ENCODE results near the genes SIGLEC6, PPP2R1A and ZNF611.

- PRO-cap = no peak
Measured at GRCh38 chr19:51531365-51532140, at the start of gene SIGLEC6. SIGLEC6 (minus strand) TSS chr19:51531670.

DNA sequence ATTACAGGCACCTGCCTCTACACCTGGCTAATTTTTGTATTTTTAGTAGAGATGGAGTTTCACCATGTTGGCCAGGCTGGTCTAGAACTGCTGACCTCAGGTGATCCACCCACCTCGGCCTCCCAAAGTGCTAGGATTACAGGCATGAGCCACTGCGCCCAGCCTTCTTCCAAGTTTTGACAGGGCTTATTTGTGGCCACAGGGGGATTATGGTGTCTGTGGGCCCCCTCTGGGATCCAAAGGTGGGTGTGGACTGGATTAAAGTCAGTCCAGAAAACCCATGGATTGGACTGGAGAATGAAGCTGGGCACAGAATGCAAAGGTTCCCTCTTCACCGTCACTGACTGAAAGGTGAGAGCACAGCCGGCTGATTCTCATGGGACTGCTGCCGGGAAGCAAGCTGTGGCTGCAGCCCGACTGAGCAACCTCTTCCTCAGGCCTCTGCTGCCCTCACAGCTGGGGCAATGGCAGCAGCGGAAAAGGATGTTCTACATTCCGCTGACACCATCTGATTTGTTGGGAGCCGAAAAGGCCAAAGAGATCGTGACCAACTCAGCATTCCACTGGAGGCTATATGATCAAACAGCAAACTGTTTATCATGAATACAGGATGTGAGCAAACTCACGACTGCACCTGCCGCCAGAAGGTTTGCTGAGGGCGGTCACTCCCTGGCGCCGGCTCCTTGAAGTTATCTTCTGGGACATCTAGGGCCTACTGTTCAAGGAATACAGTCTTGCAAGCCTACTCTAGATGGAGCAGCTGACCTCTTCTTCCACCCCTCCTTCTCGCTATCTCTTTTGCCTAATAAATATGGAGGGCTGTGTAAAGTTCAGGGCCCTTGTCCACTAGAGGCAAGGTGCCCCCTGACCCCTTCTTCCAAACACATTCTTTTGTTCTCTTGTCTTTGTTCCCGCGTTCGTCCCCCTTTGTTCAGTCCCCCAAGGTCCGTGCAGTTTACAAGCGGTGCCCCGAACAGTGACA lies 19.4 kb upstream of the SIGLEC6 start:
- PRO-cap = no peak

DNA sequence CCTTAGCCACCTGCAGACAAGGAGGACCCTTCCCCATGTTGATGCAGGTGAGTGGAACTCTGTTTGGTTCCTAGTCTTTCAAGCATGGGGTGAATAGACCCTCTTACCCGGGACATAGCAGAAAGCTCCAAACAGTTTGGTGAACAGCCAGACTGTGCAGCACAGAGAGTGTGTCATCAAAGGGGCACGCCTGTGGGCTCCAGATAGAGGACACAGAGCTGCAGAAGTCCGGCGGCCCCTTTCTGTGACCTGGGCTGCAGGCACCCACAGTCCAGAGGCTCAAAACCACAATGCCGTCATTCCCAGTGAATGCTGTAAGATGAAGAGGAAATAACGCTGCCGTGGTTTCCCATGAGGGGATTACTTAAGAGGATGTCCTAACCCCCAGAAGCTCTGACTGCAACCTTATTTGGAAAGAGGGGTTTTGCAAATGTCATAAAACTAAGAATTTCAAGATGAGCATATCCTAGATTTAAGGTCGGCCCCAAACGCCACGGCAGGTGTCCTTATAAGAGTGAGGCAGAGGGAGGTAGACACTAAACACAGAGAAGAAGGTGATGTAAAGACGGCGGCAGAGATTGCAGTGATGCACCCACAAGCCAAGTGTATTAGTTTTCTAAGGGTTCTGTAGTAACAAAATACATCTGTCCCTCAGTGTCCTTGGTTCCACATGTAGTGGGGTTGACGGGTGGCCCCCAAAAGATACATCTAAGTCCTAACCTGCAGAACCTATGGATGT lies 12.3 kb upstream of the HAS1 start:
- PRO-cap = no peak

GRCh38 chr19:51743450-51743875 lies 8.2 kb downstream of the FPR1 start:
- PRO-cap = no peak

- PRO-cap = unidirectional peak, minus-strand start at chr19:51764471
Measured at GRCh38 chr19:51764332-51764807, 3.4 kb downstream of the FPR2 start.

- PRO-cap = no peak
Measured at GRCh38 chr19:51903730-51904739, 782 bp downstream of the ZNF649 start.

DNA sequence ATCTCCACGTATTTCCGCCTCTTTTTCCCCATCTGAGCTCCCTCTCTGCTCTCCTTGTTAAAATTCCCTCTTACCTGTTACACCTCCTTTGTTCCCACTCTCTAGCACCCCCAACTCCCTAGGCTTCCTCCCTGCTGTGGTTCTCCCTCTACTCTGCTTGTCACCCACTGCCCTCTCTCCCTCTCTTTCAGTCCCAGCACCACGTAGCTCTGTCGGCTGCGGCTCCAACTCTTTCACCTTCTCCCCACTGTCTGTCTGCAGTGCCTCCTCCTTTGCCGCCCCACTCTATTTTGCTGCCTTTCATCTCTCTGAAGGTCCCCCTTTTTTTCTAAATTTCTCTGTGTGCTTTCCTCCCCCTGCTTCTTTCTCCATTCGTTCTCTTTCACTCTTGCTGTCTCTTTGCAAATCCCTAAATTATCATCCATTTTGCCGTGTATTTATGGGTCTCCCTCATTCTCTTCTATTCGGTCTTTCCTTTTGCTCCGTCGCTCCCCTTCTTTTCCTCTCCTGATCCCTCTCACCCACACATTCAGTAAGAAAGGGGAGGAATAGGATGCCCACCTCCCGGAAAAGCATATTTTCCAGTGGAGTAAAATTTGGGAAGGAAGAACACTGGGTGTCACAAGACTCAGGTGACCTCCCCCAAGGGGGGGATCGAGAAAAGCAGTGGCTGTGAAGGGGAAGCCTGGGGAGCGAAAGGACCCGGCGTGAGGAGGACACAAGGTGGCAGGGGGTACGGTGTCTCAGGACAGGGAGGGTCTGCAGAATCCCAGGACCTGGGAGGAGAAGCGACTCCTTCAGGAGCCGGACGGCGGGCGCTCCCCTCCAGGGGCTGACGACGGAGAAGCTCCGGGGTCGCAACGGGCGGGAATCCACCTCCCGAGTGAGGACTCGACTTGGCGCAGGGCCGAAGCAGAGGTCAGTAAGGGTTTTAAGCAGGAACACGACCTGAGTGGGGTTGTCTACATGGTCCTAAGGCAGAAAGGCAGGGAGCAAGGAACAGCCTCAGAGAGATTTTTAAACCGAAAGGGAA lies 819 bp downstream of the ZNF836 start:
- PRO-cap = no peak

- PRO-cap = no peak
Measured at GRCh38 chr19:52188763-52189465, 938 bp upstream of the PPP2R1A start.

GRCh38 chr19:52189839-52190770 lies at the start of gene PPP2R1A:
PPP2R1A (plus strand) TSS chr19:52190052.
- PRO-cap = bidirectional peak, plus-strand start at chr19:52190077, minus-strand start at chr19:52189631; bidirectional peak, plus-strand start at chr19:52190412, minus-strand start at chr19:52190443

DNA sequence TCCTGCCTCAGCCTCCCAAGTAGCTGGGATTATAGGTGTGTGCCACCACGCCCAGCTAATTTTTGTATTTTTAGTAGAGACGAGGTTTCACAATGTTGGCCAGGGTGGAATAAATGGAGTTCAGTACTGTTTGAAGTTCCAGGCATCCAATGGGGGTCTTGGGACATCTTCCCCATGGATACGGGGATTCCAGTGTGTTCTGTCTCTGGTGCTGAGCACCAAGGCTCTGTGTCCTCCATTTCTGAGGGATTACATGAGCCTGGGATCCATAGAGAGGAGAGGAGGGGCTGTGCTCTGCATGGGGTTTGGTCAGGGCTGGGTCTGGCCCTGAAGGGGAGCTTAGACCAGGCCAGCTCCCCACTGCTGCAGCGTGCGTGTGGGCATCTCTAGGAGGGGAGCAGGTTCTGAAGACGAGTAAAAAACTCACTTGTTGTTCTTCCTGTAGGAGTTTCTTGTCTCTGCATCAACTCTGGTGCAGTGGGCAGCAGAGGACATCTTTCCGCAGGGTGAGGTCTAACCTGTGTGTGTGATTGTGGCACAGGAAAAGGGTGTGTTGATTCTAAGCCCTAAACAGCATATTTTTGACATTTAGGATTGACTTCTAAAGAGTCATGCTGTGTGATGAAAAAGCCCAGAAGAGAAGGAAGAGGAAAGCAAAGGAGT lies 3.0 kb downstream of the ZNF480 start:
- PRO-cap = no peak

DNA sequence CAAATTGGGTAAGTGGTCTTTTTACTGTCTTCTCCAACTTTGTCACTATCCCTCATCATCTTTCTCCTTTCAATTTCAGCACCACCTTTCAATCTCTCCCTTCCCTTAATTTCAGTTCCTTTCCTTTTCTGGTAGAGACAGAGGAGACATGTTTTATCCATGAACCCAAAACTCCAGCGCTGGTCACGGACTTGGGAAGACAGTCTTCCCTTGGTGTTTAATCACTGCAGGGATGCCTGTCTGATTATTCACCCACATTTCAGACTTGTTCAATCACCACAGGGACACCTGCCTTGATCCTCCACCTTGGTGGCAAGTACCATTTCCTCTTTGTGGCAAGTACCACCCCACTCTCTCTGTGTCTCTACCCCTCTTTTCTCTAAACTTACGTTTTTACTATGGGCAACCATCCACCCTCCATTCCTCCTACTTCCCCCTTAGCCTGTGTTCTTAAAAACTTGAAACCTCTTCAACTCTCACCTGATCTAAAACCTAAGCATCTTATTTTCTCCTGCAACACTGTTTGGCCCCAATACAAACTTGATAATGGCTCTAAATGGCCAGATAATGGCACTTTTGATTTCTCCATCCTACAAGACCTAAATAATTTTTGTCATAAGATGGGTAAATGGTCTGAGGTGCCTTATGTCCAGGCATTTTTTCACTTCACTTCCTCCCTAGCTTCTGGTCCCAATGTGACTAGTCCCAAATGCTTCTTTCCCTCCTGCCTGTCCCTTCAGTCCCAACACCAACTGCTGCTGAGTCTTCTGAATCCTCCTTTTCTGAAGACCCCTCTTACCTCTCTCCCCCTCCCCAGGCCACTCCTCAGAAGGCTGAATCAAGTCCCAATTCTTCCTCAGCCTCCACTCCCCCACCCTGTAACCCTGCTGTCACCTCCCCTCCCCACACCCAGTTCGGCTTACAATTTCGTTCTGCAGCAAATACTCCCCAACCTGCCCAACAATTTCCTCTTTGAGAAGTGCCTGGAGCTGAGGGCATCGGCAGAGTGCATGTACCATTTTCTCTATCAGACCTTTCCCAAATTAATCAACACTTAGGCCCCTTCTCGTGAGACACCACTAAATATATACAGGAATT lies 51.5 kb downstream of the ZNF701 start:
- PRO-cap = no peak

- PRO-cap = no peak
Measured at GRCh38 chr19:52628416-52628673, 58.3 kb downstream of the ZNF701 start.

GRCh38 chr19:52667171-52667557 lies 23.1 kb downstream of the ENSG00000269825 start:
- PRO-cap = no peak

GRCh38 chr19:52689568-52690205 lies 609 bp downstream of the ENSG00000269825 start:
- PRO-cap = unidirectional peak, plus-strand start at chr19:52689911

DNA sequence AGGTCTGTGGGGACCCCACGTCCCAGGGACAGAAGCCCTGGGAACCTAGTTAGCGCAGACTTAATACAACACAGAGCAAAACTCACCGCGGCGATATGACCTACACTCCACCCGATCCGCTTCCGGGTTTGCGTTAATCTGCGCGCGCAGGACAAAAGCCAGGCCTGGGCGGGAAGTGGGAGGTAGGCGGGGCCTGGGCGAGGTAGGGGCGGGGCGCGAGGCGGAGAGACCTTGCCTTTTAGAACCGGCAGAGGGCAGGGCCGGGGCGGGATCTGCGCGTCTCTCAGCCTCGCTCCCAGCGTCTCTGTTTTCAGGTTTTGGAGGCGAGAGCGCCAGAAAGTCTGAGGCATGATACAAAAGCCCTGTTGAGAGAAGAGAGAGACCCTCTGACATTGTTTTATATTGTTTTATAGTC lies at the start of gene ZNF611:
ZNF611 (minus strand) TSS at position 130 of the 415 bp plus-strand sequence.
- PRO-cap = bidirectional peak, plus-strand start at position 257 of the sequence, minus-strand start at position 130 of the sequence

DNA sequence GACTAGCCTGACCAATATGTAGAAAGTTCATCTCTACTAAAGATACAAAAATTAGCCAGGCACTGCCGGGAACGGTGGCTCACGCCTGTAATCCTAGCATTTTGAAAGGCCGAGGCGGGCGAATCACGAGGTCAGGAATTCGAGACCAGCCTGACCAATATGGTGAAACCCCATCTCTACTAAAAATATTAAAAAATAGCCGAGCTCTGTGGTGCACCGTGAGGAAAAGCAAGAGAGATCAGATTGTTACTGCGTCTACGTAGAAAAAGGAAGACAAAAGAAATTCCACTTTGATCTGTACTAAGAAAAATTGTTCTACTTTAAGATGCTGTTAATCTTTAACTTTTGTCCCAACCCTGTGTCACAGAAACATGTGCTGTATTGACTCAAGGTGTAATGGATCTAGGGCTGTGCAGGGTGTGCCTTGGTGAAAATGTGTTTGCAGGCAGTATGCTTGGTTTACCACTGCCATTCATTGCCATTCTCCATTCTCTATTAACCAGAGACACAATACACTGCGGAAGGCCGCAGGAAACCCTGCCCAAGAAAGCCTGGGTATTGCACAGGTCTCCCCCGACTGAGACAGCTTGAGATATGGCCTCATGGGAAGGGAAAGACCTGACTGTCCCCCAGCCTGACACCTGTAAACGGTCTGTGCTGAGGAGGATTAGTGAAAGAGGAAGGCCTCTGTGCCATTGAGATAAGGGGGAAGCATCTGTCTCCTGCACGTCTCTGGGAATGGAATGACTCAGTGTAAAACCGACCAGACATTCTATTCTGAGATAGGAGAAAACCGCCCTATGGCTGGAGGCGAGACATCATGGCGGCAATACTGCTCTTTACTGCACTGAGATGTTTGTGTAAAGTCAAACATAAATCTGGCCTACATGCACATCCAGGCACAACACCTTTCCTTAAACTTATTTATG lies 12.9 kb upstream of the ZNF888 start:
- PRO-cap = no peak

DNA sequence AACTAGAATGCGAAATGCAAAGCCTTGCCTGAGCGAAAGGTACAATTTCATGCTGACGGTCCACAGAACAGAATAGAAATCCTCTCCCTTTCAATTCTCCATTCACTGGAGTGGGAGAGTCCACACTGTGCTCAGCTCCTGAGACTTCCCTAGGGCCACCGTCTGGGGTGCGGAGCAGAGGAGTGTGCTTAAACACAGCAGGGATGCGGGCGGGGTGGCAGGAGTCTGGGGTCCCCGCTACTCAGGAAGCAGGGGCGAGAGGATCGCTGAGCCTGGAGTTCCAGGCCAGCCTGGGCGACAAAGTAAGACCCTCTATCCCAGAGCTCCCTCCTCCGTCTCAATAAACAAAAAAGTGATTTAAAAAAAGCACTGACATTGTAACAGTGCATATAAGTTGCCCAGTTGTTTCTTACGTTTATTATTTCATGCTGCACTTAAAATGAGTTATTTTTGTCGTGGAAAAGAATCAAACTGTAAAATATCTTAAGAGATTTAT lies 626 bp upstream of the ZNF816 start:
- PRO-cap = no peak

DNA sequence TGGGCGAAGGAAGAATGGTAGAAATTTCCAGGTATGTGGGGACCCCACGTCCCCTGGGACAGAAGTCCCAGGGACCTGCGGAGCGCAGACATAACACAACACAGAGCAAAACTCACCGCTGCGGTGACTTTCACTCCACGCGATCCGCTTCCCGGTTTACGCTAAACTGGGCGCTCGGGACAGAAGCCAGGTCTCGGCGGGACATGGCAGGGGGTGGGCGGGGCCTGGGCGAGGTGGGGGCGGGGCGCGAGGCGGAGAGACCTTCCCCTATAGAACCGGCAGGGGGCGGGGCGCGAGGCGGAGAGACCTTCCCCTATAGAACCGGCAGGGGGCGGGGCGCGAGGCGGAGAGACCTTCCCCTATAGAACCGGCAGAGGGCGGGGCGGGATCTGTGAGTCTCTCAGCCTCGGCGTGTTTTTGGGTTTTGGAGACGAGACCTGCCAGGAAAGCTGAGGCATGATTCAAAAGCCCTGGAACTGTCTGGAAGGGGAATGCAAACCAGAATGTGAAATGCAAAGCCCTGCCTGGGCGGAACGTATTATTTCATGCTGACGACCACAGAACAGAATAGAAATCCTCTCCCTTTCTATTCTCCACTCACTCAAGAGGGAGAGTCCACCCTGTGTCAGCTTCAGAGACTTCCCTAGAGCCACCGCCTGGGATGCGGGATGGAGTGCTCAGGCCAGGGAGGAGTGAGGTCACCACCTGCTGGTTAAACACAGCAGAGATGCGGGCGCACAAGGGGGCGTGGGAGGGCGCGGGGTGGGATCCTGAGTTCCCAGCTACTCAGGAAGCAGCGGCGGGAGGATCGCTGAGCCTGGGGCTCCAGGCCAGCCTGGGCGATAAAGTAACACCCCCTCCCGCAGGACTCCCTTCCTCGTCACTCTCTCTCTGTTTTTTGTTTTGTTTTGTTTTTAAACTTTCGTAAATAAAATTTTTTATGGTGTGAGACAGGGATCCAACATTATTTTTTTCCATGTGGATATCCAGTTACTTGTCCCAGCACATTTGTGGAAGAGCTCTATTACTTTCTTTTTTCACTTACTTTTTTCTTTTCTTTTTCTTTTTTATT lies 20.0 kb upstream of the ERVV-1 start:
- PRO-cap = bidirectional peak, plus-strand start at position 427 of the sequence, minus-strand start at position 158 of the sequence

DNA sequence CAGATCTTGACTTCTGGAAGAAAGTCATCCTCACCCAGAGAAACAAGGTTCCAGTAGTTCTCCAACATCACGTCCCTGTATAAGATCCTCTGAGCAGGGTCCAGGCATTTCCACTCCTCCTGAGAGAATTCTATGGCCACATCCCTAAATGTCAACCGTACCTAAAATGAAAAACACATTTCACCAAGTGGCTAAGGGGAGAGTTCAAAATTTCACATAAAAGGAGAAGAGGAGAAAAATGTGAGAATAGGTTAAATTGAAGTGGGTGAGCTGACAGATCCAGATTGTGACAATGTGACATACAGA lies 28.2 kb downstream of the ZNF160 start:
- PRO-cap = no peak

GRCh38 chr19:53396346-53396721 lies 1.4 kb downstream of the ZNF765 start:
- PRO-cap = no peak